Testis (tissue), 5 donors: Measurements from ENCODE around the genes ZNF524, NLRP4, NLRP8 and EDDM13.

- PRO-cap, 3 experiments, result no peak in any of the 3 experiments
- RAMPAGE, long total RNA, 2 experiments, result no peak in any of the 2 experiments
- RRBS, result no CpG with 5 or more reads among the region's 6 CpGs
These were observed 921 bp upstream of the SYT5 start for GRCh38 chr19:55180938-55181481.

- PRO-cap, 3 experiments, result peak in 3 of 3 experiments; most common plus-strand start chr19:55206820 (in 3); most common minus-strand start chr19:55207254 (in 3)
- RAMPAGE, long total RNA, 2 experiments, result start-site peak on the minus strand in 1 of 2 experiments, at chr19:55207244-55207260 at its widest, 57 reads per replicate
- RRBS, result no CpG with 5 or more reads among the region's 36 CpGs
These were observed 2.5 kb downstream of the PTPRH start for GRCh38 chr19:55206407-55207496.

GRCh38 chr19:55222997-55223662 lies 5.4 kb downstream of the TMEM86B start:
- PRO-cap, 3 experiments, result no peak in any of the 3 experiments
- RAMPAGE, long total RNA, 2 experiments, result no peak in any of the 2 experiments
- RRBS, result 85% methylated on average over 3 of the region's 11 CpGs

DNA sequence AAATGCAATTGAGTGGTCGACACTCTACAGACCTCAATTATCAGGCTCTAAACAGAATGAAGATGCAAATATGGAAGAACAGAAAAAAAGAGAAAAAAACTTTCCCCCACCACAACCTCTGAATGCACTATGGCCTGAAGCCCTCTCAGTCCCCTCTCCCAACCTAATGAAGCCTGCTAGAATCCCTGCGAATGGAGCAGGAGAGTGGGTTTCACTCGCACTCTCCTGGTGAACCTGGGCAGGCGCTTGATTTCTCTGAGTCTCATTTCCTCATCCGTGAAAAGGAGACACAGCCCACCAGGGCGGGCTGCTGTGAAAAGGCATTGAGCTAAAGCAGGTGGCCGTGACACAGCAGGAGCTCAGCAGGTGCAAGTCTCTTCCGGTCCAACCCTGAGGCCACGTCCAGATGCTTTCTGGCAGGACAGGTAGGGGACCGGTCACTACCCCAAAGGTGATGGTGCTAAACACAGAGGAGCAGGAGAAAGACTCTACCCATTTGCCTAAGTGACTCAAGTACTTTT lies 5.1 kb downstream of the PPP6R1 start:
- PRO-cap, 3 experiments, result no peak in any of the 3 experiments
- RAMPAGE, long total RNA, 2 experiments, result no peak in any of the 2 experiments
- RRBS, result 90% methylated on average over 3 of the region's 10 CpGs

GRCh38 chr19:55388162-55388679 lies 2.5 kb downstream of the RPL28 start:
- PRO-cap, 3 experiments, result no peak in any of the 3 experiments
- RAMPAGE, long total RNA, 2 experiments, result no peak in any of the 2 experiments
- RRBS, result no CpG with 5 or more reads among the region's 9 CpGs

DNA sequence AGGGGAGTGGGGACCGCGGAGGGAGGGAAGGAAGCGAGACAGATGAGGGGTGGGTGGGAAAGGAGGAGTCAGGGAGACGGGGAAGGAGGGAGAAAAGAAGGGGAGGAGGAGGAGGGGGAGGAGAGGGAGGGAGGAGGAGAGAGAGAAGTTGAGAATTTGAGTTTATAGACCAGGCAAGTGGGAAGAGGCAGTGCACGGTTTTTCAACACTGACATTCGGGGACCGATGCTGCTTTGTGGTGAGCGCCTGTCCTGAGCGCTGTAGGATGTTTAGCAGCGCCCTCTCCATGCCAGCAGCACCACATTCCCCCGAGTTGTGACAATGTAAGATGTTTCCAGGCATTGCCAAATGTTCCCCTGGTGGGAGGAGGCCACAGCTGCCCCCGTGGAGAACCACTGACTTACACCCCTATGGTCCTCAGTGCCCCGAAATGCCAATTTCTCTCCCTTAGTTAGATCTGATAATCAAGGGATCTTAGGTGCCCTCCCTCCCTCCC lies 311 bp upstream of the SHISA7 start:
- PRO-cap, 3 experiments, result no peak in any of the 3 experiments
- RAMPAGE, long total RNA, 2 experiments, result no peak in any of the 2 experiments
- RRBS, result no CpG with 5 or more reads among the region's 13 CpGs

- PRO-cap, 3 experiments, result no peak in any of the 3 experiments
- RAMPAGE, long total RNA, 2 experiments, result no peak in any of the 2 experiments
- RRBS, result 7% methylated on average over 13 of the region's 22 CpGs
These were observed 597 bp downstream of the ZNF579 start for GRCh38 chr19:55579815-55580686.

GRCh38 chr19:55599863-55601042 lies at the start of gene ZNF524:
TSS of gene ZNF524 (plus strand) at chr19:55600288.
- PRO-cap, 3 experiments, result peak in 3 of 3 experiments; most common plus-strand start chr19:55600021 (in 2); most common minus-strand start chr19:55600524 (in 3)
- RAMPAGE, long total RNA, 2 experiments, result no peak in any of the 2 experiments
- RRBS, result 1% methylated on average over 59 of the region's 112 CpGs

GRCh38 chr19:55652773-55653253 lies 2.0 kb upstream of the U2AF2 start:
- PRO-cap, 3 experiments, result peak in 3 of 3 experiments; most common plus-strand start chr19:55652982 (in 2); most common minus-strand start chr19:55652928 (in 3)
- RAMPAGE, long total RNA, 2 experiments, result no peak in any of the 2 experiments
- RRBS, result 20% methylated on average over 14 of the region's 40 CpGs

GRCh38 chr19:55668417-55668886 lies 6.6 kb upstream of the EPN1 start:
- PRO-cap, 3 experiments, result no peak in any of the 3 experiments
- RAMPAGE, long total RNA, 2 experiments, result start-site peak on the plus strand in 1 of 2 experiments, at chr19:55668683-55668717 at its widest, 115 reads per replicate
- RRBS, result no CpG with 5 or more reads among the region's 21 CpGs

- PRO-cap, 3 experiments, result no peak in any of the 3 experiments
- RAMPAGE, long total RNA, 2 experiments, result no peak in any of the 2 experiments
- RRBS, result no CpG with 5 or more reads among the region's 13 CpGs
These were observed 6.2 kb upstream of the EPN1 start for GRCh38 chr19:55668887-55669243.

GRCh38 chr19:55675817-55676379 lies 872 bp downstream of the EPN1 start:
- PRO-cap, 3 experiments, result no peak in any of the 3 experiments
- RAMPAGE, long total RNA, 2 experiments, result start-site peak on the minus strand in 1 of 2 experiments, at chr19:55676033-55676087 at its widest, 33 reads per replicate
- RRBS, result no CpG with 5 or more reads among the region's 11 CpGs

GRCh38 chr19:55836243-55837077 lies at the start of gene NLRP4:
TSS of gene NLRP4 (plus strand) at chr19:55836540.
- PRO-cap, 3 experiments, result peak in 3 of 3 experiments; most common plus-strand start chr19:55836540 (in 3); most common minus-strand start chr19:55836433 (in 1)
- RAMPAGE, long total RNA, 2 experiments, result start-site peak on the plus strand in 1 of 2 experiments, at chr19:55836505-55836932 at its widest, 30 reads per replicate; start-site peak on the minus strand in 2 of 2 experiments, at chr19:55836733-55836850 at its widest, 25 to 40 reads per replicate
- RRBS, result no CpG with 5 or more reads among the region's 22 CpGs

- PRO-cap, 3 experiments, result no peak in any of the 3 experiments
- RAMPAGE, long total RNA, 2 experiments, result no peak in any of the 2 experiments
- RRBS, result no CpG with 5 or more reads among the region's 8 CpGs
These were observed at the start of gene NLRP8 for GRCh38 chr19:55947675-55948000. TSS of gene NLRP8 (plus strand) at chr19:55947832.

- PRO-cap, 3 experiments, result no peak in any of the 3 experiments
- RAMPAGE, long total RNA, 2 experiments, result no peak in any of the 2 experiments
- RRBS, result no CpG with 5 or more reads among the region's 3 CpGs
These were observed at the start of gene EDDM13 for GRCh38 chr19:56272707-56272948. TSS of gene EDDM13 (plus strand) at chr19:56272748.

GRCh38 chr19:56291672-56292196 lies 19.2 kb downstream of the EDDM13 start:
- PRO-cap, 3 experiments, result no peak in any of the 3 experiments
- RAMPAGE, long total RNA, 2 experiments, result no peak in any of the 2 experiments
- RRBS, result no CpG with 5 or more reads among the region's 7 CpGs

DNA sequence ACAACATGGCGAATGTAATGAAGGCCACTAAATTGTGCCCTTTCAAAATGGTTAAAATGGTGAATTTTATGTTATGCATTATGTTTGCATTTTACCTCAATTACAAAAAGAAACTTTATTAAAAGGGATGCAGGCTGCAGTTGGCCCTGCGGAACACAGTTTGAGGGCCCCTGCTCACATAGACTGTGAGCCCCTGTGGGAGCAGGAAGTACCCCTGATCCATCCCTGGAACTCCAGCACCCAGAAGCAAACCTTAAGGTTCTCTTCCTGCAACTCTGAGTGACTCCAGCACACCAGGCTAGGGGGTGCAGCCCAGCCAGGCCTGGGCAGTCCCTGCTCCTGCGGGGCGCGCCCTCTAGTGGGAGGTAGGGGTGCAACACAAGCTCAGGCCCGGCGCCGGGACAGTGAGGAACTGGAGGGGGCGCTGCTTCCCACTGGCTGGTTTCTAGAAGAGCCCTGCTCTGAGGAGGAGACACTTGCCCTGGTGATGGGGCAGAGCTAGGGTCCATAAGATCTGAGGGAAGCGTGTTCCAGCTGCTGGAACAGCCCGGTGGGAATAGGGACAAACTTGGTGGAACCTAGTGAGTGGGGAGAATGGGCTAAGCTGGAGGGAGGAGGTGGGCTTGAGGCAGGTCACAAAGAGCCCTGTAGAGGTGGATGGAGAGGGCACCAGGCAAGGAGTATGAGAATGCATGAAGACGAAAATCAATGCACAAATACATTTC lies 5.1 kb downstream of the ZSCAN5A start:
- PRO-cap, 3 experiments, result no peak in any of the 3 experiments
- RAMPAGE, long total RNA, 2 experiments, result no peak in any of the 2 experiments
- RRBS, result no CpG with 5 or more reads among the region's 12 CpGs

DNA sequence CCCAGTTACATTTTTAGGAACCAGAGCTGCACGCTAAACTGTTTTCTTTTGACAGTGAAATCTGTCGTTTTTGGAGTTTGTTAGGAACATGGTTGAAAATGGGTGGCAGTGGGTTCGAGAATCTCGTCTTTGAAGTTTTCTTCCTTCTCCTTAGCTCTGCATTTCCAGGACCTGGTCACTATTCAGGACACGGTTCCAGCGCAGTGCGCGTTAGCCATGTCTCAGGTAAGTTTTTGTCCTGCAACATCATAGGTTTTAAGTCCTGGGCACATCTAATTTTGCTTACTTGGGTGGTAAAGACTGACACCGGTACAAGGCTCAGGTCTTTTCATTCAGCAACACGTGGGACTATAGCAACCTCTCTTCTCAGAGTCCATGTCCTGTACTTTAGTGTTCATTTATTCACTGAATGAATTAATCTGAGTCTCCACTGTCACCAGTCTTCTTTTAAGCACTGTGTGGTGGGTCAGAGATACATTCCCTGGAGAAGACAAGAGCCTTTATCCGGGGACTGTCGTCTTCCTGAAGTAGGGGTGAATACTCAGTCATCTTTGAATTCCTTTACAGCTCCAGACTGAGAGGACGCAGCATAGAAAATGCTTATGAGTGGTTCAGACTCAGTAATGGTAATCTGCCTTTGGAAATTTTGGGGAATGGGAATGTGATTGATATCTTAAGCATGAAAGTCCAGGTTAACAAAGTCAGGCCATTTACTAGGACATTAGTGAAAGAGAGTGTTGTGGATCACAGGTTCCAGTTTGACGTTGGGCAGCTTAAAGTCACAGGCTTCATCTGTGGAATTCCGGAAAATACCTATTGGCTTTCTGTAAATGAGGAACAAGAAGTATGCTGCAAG lies 24.4 kb downstream of the ZNF582 start:
- PRO-cap, 3 experiments, result no peak in any of the 3 experiments
- RAMPAGE, long total RNA, 2 experiments, result start-site peak on the plus strand in 1 of 2 experiments, centred at position 408 of the sequence, 16 reads per replicate
- RRBS, result no CpG with 5 or more reads among the region's 15 CpGs

- PRO-cap, 3 experiments, result no peak in any of the 3 experiments
- RAMPAGE, long total RNA, 2 experiments, result no peak in any of the 2 experiments
These were observed 680 bp downstream of the ZNF667 start for GRCh38 chr19:56476604-56476726.

DNA sequence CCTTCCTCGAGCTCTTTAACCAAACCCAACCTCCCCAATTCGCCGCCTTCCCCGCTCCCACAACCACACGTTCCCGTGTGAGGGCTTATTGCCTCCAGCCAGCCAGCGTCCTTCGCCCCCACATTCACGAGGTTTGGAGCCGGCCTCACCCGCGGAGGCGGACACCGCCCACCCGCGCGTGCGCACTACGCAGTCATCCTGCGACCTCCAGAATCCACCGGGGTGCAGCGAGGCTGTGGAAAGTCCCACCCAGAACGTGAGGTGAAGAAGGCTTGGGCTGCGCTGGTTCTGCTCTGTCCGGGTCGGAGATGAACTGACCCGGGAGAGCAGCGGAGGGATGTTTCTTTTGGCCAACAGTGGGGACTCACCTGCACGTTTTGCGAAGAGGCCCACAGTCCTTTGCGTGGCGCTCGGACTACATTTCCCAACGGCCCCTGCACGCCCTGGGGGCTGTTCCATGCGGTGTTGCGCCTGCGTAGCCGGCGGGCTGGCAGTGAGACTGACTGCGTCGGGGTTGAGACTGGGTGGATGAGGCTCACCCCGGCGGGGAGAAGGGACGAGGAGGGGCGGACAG lies 607 bp upstream of the ZNF667 start:
- PRO-cap, 3 experiments, result peak in 3 of 3 experiments; most common plus-strand start position 493 of the sequence (in 2); most common minus-strand start position 125 of the sequence (in 1)
- RAMPAGE, long total RNA, 2 experiments, result start-site peak on the plus strand in 2 of 2 experiments, centred at positions 196 to 498 of the sequence, 150 to 589 reads per replicate; start-site peak on the minus strand in 1 of 2 experiments, centred at positions 148 to 385 of the sequence, 25 to 30 reads per replicate
- RRBS, result 1% methylated on average over 20 of the region's 46 CpGs